SJSA1 (cell line): ENCODE measurements around a stretch of chr2.

- RAMPAGE, long total RNA = no peak
Measured at GRCh38 chr2:85887106-85887333, 1.8 kb downstream of the ST3GAL5 start.

DNA sequence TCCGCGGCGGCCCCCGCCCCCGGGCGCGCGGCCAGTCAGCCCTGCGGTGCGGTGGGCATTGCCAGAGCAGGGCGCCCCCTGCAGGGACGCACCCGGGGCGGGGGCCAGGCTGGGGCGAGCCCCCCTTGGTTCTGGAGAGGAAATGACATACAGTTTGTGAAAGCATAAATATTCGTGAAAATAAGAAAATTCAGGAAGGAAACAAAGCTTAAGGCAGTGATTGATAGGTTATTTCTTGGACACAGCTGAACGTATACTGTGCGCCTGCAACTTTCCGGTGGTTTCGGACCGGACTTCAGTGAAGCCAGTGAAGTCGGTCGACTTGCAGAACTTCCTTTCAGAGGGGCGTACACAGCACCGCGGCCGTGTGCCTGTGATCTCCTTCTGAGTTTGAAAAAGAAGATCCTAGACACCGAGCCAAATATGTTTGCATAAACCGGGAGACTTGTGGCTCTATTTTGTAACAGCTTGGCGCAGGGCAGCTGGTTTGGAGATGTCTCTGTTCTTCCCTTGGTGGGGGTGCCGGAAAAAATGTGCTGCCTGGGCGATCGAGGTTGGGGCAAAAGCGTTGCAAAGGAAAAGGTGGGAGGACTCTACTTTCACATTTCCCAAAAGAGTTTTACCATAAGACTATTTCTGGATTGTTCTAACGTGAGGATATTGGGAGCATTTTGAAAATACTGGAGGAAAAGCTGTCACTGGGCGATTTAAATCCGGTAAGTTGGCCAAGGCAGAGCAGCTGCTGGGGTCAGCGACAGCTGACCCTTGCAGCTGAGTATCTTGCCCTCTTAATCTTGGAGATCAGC is 501 bp upstream of the ST3GAL5 start:
- RAMPAGE, long total RNA = no peak

GRCh38 chr2:85912039-85912652 is 23.4 kb upstream of the ST3GAL5 start:
- RAMPAGE, long total RNA = no peak

- RAMPAGE, long total RNA = no peak
Measured at GRCh38 chr2:85924334-85925033, 35.7 kb upstream of the ST3GAL5 start.

DNA sequence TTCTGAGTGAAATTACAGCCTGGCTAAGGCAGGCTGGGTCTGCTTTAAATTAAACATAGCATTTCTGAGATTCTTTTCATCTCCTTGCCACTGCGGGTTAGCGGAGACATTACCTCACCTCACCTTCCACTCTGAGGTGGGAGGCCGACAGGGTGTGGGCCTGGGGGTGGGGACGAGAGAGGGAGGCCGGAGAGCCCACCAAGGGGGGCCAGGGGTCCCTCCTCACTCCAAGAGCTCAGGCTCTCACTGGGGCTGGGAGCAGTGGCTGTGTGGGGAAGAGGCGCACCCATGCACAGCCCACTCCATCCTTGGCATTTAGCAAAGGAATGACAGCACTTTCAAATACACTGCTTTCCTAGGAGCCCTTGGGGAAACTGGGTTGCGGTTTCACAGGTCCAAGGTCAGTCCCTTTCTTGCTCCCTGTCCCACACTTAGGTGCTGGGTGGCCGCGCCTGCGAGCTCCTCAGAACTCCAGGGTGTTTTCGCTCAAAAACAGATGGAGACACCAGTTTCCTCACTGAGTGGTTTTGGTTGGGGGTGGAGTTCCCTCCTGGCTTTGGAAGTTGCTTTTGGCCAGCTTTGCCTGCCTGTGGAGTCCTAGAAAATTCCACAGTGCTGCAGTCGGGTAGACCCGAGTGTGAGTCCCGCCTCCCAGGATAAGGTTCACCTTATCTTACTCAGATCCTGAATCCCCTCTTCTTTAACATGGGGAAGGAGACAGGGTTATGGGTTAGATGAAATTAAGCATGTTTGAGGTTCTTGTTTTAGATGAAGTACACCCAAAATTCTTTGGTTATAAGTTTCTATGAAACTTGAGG is 107.1 kb downstream of the POLR1A start:
- RAMPAGE, long total RNA = no peak

GRCh38 chr2:86079858-86080364 is 25.8 kb downstream of the POLR1A start:
- RAMPAGE, long total RNA = no peak

- RAMPAGE, long total RNA = no peak
Measured at GRCh38 chr2:86192670-86193172, 2.5 kb downstream of the IMMT start.

DNA sequence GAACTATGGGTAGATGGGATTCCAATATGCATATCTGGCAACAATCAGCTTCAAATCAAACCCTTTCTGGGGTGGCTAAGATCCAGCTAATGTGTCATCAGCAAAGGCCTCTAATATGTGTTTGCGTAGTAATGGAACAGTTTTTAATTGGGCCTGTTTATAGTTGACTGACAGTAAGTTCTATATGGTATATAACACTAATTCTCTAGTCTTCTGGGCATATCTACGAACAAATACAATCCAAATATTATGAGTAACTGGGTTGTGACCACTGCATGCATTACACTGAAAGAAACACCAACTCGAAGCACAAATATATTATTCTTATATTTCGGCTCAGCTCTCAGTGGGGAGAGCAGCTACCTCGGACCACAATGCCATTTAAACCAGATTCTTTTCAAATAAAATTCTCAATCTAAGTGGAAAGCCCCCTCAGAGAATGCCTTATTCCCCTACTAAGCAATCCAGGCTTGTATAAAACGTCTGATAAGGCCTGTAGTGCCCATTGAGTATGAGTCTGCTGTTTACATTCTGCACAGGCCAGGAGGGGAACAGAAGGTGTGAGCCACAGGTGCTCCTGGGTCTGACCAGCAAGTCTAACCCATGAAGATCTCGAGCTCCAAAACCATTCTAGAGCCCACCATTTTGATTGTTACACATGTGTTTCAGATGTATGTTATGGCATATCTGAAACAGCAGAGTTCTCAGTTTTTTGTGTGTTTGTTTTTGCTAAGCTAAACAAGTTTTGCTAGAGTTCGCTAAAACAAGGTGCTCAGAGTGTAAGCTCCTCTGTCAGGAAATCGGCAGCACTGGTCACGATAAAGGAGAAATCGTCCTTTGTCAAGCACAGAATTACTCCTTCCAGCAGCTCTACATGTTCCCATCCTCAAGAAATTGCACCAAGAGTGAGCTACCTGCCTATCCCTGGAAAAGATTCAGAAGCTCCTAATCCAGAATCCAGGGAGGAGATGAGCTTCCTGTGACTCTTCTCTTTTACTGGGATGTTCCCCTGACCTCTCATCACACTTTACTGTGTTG is 16.4 kb downstream of the MRPL35 start:
- RAMPAGE, long total RNA = no peak

- RAMPAGE, long total RNA = no peak
Measured at GRCh38 chr2:86479672-86480482, 38.7 kb downstream of the KDM3A start.

- RAMPAGE, long total RNA = no peak
Measured at GRCh38 chr2:86671412-86672090, 47.9 kb upstream of the RNF103 start.

DNA sequence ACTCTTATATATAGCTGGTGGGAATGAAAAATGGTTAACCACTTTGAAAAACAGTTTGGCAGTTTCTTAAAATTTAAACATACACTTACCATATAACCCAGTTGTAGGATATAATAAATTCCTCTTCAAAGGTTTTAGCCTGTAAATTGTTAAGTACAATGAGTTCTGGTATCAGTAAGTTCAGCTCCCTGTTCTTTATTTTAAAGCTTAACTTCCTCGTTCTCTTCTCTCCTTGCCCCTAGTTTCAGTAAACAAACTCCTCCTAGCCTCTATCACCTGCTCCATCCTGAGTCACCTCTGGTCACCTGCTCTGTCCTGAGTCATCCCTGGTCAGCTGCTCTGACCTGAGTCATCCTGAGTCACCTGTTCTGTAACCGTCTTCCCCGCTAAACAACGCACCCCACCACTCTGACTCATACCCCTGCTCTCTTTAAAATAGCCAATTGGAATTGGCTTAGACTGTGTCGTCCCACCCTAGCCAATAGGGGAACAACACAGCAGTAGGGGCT is 25.1 kb upstream of the RMND5A start:
- RAMPAGE, long total RNA = no peak

DNA sequence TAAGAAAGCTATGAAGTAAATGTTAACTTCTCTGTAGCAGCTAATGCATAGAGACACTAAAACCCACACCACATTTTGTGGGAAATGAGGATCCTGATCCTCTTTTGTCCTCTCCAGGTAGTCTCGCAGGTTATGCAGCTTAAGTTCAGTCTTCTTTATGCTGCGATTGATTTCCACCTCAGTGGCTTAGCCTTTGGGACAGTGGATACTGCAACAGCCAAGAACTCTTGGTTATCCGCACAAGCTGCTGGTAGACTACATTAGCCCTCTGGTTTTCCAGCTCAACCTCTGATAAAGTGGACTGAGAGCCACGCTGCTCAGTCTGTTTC is 14.4 kb downstream of the CD8A start:
- RAMPAGE, long total RNA = no peak

DNA sequence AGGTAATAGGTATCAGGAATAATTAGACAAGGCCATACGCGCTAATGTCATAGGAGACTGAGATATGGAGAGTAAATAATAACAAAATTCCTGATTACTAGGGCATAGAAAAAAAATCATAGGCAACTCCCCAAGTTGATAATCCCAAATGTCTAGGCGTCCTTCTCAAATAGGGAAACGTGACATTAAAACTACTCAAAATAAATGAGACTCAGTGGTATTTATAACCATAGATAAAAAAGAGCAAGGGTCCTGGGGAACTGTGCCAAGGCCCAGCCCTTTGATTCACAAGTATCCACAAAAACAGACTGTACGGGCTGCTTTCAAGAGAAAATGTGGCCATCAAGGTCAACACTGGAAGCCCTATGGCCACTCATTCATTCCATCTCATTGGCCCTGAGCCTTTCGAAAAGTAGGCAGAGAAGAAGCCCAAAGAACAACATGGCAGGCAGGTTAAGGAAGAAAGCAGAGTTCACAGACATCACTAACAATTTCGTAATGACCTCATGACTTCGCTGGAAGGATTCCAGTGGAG is 252.7 kb upstream of the PLGLB2 start:
- RAMPAGE, long total RNA = no peak

GRCh38 chr2:87499751-87500424 is 248.0 kb upstream of the PLGLB2 start:
- RAMPAGE, long total RNA = no peak

- RAMPAGE, long total RNA = no peak
Measured at GRCh38 chr2:88281925-88282424, 111.8 kb downstream of the THNSL2 start.

GRCh38 chr2:88482015-88482386 is 29.5 kb upstream of the FOXI3 start:
- RAMPAGE, long total RNA = no peak

DNA sequence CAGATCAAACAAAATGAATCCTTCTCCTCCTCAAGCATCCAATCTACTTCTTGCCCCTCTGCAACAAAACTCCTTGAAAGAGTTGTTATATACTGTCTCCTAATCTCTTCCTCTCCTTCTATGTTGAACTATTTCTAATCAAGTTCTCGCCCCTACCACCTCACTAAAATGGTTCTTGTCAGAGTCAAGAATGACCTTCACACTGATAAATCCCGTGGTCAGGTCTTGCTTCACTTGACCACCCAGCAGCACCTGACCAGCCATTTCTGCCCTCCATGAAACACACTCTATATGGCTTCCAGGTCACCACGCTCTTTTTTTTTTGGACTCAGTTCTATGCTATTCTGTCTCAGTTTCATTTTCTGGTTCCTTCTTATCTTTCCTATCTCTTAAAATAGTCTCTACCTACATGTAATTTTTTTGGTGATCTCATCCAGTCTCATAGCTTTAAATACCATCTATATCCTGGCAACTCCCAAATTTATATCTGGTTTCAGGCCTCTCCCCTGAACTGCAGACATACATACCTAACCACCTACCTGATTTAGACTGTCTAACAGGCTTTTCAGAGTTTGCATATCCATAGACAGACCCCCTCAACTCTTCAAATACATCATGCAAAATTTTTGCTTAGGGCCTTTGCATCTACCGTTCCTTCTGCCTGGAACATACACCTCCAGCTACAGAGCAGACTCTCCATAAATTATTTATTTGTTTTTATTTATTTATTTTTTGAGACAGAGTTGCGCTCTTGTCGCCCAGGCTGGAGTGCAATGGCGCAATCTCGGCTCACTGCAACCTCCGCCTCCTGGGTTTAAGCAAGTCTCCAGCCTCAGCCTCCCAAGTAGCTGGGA is 11.3 kb downstream of the EIF2AK3 start:
- RAMPAGE, long total RNA = no peak

GRCh38 chr2:88656571-88657046 is 29.3 kb upstream of the EIF2AK3 start:
- RAMPAGE, long total RNA = no peak

GRCh38 chr2:88857751-88858958 is 166.7 kb downstream of the RPIA start:
- RAMPAGE, long total RNA = no peak

DNA sequence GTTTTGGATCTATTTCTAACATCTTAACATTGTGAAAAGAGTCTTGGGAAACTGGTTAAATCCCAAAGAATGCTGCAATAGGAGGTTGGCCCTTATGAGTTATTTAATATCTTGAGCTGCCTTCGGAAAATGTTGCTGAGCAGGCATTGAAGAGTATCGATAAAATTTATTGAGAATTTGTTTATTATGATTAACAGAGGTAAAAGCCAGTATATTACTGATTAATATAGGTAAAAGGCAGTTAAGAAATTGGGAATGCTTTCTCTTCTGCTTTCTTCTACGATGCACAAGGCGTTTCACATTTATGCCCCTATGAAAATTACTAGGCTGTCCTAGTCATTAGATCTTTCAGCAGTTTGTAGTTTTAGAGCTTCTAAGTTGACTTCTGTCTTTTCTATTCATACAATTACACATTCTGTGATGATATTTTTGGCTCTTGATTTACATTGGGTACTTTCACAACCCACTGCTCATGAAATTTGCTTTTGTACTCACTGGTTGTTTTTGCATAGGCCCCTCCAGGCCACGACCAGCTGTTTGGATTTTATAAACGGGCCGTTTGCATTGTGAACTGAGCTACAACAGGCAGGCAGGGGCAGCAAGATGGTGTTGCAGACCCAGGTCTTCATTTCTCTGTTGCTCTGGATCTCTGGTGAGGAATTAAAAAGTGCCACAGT is 193.6 kb downstream of the RPIA start:
- RAMPAGE, long total RNA = no peak